Thoracic aorta (tissue), 1 donor: ENCODE data around the gene PSMG2.

DNA sequence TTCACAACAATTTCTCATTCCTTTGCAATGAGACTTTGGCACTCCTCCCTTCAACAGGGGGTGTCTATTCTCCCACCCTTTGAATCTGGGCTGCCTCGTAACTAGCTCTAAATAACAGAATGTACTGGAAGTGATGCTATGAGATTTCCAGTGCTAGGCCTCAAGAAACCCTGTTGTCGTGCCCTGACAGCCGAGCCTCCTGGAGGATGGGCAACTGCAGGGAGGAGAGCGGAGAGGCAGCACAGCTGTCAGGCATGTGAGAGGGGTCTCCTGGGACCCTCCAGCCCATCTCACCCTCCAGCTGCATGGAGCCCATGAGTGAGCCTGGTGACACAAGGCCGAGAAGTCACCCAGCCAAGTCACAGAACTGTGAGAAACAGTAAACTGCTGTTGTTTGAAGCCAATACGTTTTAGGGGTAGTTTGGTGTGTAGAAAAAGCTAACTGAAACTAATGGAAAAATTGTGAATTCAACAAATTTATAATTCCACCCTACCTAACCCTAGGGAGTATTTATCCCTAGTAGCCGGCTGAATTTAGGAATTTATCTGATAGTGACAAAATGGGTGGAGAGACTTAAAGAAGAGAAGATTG, 103.0 kb upstream of the APCDD1 start:
- RAMPAGE, long total RNA, result no peak

DNA sequence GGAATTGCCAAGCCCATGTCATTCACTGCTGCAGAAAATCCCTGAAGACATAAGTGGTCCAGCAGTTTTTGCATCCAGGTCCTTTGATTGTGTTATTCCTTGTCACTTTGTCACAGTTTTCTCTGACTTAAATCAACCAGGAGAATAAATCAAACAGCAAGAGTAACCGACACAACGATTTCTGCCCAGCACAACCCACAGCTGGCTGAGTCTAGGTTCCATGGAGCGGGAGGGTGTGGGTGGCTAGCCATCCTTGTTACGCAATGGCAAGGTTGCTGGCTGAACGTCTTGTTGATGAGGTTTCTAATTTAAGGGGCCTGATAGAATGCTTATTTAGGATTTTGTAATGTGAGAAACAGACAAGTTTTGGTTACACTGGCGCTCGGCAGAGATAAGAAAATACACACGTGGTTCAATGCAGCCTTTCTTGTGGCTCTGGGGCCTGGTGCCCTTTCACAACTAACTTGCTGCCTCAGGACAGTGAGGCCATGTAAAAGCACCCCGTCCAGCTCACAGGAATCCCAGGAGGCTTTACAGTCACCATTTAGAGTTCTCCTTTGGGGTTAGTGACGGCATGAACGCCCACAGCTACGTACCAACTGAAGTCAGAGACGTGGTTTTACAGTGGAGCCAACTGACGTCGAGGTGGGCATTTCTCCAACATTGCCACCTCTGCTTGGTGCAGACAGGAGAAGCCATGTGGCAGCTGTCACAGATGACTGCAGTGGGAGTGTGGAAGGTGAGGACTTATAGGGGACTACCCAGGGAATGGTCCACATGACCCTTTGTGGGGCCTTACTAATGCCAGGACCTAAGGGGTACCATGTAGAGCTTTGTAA, 29.6 kb upstream of the PIEZO2 start:
- RAMPAGE, long total RNA, result no peak

DNA sequence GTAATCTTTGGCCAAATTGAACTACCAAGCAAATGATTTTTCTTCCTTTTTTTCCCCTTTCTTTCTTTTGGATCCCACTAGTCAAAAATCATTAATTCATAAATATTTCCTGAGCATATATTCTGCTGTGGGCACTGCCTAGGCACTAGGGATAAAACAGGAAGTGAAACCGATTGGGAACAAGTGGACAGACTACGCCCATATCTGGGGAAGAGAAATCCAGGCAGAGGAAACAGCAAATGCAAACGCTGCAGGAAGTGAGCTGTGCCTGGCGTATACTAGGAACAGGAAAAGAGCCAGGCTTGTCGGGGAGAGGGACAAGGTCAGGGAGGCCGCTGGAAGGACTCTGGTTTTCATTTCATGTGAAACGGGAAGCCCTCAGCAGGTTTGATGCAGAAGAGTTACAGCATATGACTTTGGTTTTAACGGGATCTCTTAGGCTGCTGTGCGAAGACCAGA, 110.0 kb upstream of the PIEZO2 start:
- RAMPAGE, long total RNA, result no peak

GRCh38 chr18:11674025-11674280, 15.1 kb upstream of the GNAL start:
- RAMPAGE, long total RNA, result no peak

DNA sequence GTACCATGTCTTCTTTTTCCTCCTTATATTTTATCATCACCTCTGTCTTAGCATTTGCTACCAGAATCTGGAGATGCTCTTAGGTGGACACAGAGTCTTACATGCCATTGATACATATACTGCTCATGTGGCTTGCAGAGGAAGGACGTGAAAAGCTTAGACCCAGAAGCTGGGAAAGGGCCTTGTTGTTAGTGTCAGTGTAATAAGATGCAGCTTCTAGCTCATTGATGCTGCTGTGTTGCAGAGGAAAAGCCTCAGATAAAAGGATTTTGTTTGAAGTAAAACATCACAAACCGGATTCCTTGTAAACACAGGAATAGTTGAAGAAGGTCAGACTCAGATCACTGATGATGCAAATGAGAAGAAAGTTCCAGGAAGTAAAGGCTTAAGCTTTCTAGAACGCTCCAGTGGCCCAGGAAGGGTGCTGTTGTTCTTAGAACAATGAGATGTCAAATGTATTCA, 61.5 kb upstream of the CHMP1B start:
- RAMPAGE, long total RNA, result no peak

DNA sequence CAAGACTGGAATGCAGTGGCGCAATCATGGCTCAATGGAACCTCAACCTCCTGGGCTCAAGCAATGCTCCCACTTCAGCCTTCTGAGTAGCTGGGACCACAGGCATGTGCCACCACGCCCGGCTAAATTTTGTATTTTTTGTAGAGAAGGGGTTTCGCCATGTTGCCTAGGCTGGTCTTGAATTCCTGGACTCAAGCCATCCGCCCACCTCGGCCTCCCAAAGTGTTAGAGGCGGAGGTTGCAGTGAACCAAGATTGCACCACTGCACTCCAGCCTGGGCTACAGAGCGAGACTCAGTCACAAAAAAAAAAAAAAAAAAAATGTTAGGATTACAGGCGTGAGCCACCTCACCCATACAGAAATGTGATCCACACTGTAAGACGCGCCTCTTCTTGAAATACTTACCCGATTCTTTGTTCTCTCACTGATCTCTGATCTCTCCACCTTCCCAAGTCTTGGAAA, 35.1 kb upstream of the IMPA2 start:
- RAMPAGE, long total RNA, result no peak

- RAMPAGE, long total RNA, result no peak
Measured at GRCh38 chr18:11963852-11964477, 17.3 kb upstream of the IMPA2 start.

- RAMPAGE, long total RNA, result no peak
Measured at GRCh38 chr18:12031628-12032282, 50.4 kb downstream of the IMPA2 start.

DNA sequence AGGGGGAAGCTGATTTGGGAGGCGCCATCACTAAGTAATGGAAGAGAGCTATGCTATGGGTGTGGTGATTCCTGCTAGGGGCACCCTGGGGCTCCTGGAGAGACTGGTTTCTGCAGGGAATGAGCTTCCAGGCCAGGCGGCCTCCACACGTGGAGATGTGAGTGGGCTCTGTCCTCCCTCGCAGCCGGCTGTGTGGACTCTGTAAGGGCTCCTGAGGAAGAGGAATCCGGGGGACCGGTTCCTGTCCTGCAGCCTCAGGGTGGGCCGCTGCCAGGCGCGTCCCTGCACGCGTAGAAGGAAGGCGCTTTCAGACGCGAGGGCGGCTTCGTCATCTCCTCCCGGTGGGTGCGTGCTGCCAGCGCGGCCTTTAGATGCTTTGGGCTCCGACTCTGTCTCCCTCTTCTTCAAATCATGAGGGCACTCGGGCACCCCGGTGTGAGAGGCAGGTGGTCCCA, 55.5 kb upstream of the ANKRD62 start:
- RAMPAGE, long total RNA, result no peak

- RAMPAGE, long total RNA, result no peak
Measured at GRCh38 chr18:12287098-12288484, 20.4 kb upstream of the TUBB6 start.

GRCh38 chr18:12315379-12316555, 7.7 kb downstream of the TUBB6 start:
- RAMPAGE, long total RNA, result no peak

DNA sequence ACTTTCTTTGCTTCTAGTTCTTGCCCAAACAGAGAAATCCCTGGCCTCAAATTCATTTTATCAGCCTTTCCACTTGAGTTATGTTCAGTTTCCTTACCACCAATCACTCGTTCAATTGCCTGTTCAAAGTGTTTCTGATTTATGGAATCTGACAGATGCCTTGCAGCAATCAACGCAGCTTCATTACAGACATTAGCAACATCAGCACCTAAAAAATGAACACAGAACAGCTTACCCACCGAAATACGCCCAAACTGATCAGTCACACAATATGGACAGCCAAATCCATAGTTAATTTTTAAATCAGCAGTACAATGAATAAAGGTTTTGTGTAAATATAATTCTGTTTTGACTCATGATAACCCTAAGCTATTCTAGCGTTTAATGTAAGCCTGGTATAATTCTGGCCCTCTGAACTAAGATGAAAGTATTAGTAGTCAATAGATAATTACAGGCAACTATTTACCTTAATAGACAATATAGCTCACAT, 28.8 kb downstream of the AFG3L2 start:
- RAMPAGE, long total RNA, result no peak

- RAMPAGE, long total RNA, result no peak
Measured at GRCh38 chr18:12371331-12371910, 5.6 kb downstream of the AFG3L2 start.

DNA sequence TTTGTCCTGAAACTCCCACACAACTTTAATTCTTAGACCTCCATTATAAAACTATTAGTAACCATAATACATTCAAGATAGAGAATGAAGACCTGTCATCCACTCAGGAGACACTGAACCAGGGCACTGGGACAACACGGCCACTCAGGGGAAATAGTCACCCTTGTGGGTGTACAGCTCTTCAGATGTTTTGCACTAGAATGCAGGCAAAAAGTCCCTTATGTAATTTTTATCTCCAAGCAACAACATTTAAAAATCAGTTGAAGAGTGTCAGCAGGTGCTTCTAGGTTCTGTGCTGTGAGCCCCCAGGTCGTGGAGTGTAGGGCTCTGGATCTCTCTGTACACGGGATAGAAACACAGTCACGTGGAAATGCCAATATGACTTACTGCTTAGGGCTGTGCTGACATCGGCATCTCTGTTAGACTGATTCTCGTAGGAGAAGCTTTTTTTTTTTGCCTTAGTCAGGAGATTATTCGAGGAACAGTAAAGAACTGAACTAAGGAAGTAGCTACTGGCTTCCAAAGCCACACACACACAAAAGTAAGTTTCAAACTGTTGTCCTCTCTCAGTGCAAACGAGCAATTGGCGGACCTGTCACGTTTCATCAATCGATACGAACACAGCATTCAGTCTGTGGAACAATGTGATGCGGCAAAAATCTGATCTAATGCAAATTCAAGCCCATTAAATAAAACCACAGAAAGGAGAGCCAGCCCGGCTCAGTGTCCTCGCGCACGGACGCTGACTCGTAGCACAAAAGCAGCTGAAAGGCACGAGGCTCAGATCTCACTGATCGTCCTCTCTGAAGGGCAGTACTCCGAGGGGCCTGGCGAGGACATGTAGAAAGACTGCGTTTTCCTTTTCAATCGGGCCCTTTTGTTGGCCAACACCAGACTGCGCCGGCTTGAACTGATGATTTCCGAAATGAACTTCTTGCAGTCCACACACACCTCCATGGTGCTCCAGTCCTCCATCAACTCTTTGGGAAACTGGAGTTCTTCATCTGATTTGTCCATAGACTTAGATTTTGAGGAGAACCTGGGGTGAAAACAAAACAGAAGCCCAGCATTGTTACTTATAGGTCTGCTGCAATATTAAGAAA, 41.5 kb downstream of the PRELID3A start:
- RAMPAGE, long total RNA, result no peak

DNA sequence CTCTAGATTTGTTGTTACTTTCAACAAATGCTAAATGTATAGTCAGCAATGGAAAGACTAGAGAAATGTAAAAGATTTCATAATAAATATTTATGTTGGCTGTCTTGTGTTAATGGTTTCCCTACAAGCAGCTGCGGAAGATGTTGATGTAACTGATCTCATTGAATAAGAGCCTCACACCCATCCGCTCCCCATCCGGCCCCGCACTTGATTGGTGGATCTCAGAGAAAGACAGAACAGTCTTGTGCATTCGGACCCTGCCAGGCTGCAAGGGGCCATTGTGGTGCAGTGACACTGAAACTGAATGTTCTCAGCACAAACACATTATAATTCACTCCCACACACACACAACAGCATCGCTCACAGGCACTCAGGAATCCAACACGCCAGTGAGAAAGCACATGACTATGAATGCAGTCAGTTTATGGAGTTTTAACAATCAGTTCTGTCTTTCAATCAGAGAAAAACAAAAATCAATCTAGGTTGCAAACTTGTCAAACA, 47.8 kb downstream of the PRELID3A start:
- RAMPAGE, long total RNA, result no peak

- RAMPAGE, long total RNA, result no peak
Measured at GRCh38 chr18:12546414-12547127, 111.3 kb downstream of the SPIRE1 start.

DNA sequence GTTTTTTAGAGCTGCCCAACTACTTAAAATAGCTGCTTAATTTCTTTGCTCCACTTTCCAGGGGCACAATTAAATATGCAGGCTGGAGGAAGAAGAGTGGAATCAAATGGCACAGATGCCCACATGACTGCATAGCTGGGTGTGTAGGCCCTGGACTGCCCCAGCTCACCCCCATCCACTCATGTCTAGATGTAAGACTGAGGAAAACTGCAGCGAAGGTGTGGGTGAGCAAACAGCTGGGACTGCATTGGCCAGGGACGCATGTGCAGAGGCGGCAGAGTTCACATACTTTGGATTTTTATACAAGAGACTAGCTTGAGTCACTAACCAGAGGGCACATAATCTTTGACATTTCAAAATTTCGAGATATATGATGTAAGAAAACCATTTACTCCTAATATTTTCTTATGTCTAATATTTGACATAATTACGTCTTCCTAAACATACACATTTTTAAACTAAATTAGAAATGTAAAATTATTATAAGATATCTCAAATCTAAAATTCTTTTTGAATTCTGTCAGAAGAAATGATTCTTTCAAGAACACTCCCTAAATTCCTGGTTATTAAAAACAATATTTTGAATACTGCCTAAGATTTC, 60.1 kb downstream of the SPIRE1 start:
- RAMPAGE, long total RNA, result no peak

- RAMPAGE, long total RNA, result start-site peak on the plus strand at chr18:12703005-12703053, 190 reads
Measured at GRCh38 chr18:12702810-12703479, at the start of gene PSMG2. Gene PSMG2, plus strand, starts transcription at chr18:12703042.

DNA sequence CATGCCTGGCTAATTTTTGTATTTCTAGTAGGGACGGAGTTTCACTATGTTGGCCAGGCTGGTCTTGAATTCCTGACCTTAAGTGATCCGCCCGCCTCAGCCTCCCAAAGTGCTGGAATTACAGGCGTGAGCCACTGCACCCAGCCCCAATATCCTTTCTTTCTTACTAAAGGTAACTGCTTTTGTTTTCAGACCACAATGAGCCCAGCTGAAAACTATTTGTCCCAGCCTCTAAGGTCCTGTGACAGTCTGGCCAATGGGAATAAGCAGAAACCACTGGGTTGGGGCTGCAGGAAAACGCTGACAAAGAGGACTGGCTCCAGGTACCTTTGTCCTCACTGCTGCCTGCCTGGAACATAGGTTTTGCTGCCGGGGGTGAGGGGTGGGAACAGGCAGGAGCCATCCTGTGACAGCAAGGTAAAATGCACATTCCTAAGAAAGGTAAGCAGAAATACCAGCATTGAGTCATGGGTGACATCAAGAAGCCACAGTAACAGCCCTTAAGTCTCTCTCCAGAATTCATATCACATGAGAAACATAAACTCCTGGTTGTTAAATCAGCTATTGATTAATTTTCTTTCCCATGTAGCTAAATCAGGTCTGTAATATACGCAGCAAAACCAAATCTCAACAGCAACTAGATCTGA, 21.6 kb downstream of the PTPN2 start:
- RAMPAGE, long total RNA, result no peak

- RAMPAGE, long total RNA, result no peak
Measured at GRCh38 chr18:12903882-12904459, 19.9 kb upstream of the PTPN2 start.